Cardiac ventricle fibroblast (primary cell): ENCODE results near the genes DCXR and DUS1L.

DNA sequence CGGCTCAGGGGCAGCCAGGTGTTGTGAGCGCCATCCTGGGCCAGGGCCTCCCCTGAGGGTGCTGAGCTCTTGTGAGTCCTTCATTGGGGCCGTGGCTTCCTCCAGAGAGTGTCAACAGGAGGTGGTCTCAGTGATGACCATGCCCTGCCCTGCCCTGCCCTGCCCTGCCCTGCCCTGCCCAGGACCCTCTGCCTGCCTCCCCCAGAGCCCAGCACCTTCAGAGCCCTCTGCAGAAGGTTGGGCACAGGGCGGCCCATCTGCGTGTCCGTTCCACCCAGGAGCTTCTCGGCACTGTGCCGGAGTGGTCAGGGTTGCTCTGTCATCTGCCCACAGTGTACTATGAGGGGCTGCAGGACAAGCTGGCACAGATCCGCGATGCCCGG lies 7.2 kb upstream of the MRPL12 start:
- RAMPAGE, long total RNA: no peak

DNA sequence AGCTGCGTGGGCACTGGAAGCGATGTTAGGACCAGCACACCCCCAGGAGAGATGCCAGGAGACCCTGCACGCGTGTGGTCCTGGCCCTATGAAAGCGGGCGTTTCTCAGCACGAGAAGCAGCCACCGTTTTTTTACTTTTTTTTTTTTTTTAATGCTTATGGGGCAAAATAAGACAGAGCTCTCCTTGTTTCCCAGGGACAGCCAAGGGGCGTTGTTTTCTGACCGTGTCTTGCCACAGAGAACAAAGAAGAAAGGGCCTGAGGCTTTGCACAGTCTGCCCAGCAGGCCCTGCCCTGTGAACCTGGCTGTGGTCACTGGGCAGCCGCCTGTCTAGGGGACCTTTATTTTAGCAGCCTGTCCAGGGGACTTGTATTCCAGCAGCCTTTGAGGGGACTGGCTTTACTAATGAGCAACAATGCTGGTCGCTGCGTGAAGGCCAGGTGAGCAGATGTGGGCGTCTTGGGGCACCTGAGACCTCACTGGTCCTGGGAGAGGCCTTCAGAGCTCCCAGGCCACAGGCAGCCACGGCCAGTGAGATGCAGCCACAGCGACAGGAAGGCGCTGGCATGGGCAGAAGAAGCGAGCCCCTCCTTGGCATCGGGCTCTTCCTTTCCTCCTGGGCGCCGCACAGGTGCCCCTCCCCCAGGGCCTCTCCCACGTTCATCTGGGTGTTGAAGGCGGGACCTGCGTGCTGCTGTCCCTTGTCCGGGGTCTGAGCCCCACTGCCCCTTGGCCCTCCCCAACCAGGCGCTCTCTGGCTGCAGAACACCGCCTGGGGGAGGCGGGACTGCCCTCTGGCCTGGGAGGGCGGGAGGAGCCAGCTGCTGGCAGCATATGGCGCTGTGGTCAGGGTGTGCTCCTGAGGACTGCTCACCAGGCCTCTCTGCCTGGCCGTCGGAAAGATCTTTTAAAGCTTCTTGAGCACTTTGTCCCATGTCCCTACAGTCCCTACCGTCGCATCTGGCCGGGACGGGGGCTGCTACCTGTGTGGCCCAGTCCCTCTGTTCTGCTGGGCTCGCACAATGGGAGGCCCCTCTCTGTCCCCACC lies 1.3 kb downstream of the SLC25A10 start:
- RAMPAGE, long total RNA: no peak

- RAMPAGE, long total RNA: no peak
Observed at GRCh38 chr17:81835835-81836259, 997 bp upstream of the PPP1R27 start.

DNA sequence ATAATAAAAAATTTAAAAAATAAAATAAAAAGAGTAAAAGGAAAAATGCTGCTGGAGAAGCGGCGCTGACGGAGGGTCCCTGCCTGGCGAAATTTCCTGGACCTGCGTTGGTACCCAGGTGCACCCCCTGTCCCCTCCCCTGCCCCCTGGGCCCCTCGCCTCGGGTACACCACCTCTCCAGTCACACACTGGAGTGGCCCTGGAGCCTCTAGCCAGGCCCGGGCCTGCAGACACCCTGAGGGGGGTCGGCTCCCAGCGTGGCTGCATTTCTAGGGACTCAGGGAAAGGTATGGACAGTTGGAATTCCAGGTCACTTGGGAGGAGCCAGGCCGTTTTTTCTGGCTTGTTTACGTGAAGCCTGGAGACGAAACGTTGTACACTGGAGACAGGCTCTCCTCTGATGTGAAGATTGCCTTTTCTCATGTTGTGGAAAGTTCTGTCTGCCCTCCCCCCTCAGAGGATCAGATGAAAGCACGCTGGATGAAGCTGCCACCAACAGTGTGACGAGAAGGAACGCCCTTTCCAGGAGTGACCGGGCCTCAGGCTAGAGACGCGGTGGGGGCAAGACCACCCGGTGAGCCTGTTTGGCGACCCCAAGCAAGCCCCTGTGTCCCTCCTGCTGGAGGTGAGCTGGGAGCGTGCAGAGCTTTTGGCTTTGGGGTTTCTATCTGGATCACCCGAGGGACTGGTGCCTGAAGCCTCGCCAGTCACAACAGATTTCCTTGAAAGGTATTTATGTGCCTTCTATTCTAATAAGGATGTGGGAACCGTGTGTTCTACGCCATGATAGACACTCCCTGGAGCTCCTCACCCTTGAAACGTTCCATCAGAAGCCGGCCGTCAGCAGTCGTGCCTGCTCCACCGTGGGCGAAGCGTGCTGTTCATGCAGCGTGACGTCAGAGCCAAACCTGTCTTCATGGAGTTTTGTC lies 4.0 kb upstream of the PPP1R27 start:
- RAMPAGE, long total RNA: no peak

DNA sequence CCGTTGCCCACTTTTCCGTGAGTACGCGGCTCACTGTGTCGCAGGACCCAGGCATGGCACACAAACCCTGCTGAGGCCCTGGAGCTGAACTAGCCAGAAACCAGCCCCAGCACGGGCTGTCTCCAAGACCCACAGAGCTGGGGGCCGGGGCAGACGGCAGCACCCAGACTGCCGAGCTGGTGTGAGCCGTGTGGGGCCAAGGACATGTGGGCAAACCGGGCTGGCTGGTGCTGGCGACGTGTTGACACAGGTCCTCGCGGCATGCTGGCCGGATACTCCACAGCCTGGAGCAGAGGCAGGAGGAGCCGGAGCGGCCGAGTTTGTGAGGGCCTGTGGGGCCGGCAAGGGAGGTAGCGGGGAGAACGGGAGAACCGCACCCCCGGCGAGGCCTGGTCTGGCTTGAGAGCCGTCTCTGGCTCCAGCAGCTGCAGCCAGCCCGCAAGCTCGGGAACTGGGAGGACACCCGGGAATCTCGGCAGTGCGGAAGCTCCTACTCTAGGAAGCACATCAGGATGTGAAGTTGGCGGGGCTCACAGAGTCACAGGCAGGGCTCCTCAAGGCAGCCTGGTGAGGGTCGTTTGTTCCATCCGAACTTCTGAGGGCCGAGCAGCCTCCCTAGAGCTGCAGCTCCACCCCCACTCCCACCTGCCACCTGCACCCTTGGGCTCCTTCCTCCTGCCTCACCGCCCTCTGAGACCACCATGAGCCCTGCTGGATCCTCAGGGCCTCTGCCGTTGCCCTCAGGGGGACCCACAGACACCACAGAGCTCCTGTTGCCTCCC lies 6.6 kb upstream of the PPP1R27 start:
- RAMPAGE, long total RNA: no peak

DNA sequence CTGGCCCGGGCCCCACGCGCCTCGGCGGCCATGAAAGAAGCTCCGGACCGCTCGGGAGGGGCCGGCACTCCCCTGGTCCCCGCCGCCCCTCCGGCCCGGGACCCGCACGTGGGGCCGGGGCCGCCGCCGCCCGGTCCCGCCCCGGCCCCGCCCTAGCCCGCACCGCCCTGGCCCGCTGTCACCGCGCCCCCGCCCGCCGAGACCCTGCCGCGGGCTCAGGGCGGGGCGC lies 267 bp downstream of the ARHGDIA start:
- RAMPAGE, long total RNA: no peak

GRCh38 chr17:81890925-81891091 lies 578 bp downstream of the ALYREF start:
- RAMPAGE, long total RNA: no peak

GRCh38 chr17:81899598-81900773 lies 2.1 kb upstream of the NPB start:
- RAMPAGE, long total RNA: no peak

DNA sequence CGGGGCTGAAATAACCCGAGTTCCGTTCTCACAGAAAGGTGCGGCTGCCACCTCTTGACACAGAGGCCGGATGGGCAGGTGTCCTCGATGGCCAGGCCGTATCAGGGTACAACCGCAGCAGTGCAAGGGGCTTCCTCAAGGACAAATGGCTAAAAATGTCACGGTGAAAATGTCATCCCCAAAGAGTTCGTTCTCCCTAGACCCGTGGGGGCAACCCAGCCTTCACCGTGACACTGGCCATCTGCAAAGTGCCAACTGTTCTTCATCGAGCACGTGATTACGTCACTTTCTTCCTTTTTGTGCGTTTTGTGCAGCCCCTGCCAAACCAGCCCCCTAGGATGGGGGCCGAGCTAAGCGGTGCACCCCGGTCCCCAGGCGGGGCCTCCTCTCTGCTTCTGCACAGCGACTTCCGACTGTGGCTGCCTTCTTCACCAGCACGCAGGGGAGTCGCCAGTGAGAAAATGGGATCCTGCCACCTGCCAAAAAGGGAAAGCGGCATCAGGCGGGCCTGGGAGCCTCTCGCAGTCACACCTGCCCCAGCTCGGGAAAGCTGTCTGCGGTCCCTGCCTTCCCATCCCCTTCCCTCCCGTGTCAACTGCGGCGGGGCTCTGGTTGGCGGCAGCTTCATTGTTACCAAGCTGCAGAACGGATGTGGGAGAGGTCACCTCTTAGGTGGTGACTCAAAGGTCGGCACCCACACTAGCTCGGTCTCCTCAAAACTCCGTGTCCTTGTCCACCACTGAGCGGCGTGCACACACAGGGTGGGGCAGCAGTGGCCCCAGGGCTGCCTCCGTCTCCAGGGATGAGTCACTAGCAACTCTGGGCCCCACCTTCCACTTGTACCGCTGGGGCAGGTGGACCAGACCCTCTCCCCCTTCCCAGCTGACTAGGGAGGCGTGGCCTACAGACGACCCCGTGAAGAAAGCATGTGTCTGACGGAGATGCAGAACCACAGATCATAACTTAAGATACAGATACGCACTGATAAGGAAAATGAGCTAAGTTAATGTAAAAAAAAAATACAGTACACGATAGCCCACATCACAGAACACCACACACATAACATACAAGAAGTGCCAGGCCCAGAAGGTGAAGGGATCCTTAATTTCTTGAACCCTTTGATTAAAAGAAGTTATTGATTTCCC lies 1.3 kb upstream of the PCYT2 start:
- RAMPAGE, long total RNA: no peak

DNA sequence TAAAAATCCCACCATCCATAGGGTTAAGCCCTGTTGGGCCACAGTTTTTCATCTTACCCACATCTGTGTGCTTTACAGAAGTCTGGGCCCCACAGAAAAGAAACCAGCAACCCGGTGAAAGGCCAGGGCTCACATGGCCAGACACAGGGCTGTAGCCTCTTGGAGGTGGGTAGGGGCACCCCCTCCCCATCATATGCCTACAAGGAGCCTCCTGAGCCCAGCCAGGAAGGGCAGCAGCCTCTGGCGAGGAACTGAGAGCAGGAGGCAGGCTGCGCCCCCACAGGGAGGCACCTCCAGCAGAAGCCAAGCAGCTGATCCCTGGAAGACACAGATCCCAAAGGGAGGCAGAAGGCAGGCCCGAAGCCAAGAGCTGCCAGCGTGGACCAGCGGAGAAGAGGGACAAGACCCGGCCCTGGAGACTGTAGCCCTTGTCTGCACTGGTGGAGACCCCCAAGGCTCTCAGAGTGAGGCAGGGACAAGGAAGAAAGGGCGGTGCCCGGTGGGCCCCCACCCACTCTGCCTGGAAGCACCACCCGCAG lies 2.5 kb upstream of the SIRT7 start:
- RAMPAGE, long total RNA: no peak

DNA sequence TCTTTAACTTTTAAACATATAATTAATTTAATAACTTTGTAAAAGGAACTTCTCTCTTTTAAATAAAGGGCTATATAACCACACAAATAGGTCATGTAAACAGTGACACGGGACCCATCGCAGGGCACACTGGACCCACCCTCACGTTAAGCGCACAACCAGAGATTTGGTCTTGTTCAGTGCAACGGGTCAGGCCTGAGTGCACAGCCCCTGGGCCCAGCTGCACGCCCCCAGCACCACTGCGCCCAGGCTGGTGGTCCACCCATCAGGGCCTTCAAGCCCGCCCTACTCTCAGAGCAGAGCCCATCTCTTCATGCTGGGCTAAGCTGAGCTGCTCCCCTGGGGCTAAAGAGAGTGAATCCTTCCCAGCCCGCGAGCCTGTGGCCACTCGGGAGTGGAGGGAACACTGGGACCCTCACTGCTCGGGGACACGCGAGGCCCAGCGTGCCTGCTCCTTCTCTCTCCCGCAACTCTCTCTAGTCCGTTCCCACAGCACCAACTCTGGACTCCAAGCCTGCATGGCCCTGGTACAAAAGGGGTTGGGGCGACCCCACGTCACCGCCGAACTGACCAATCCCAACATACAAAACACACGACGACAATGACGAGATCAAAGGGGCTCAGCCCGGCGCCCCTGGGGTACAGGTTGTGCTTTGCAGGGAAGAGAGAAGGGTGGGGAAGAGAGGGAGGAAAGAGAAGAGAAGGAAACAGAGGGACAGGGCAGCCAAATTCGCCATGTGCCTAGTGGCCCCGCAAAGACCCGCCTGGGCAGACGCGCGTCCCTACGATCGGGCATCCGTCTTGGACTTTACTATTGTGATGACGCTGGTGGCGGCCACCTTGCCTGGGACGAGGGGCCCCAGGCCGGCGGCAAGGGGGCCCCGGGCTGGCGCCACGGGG lies 4.1 kb upstream of the SIRT7 start:
- RAMPAGE, long total RNA: no peak

- RAMPAGE, long total RNA: no peak
Observed at GRCh38 chr17:82006421-82006972, 16.2 kb downstream of the CENPX start.

DNA sequence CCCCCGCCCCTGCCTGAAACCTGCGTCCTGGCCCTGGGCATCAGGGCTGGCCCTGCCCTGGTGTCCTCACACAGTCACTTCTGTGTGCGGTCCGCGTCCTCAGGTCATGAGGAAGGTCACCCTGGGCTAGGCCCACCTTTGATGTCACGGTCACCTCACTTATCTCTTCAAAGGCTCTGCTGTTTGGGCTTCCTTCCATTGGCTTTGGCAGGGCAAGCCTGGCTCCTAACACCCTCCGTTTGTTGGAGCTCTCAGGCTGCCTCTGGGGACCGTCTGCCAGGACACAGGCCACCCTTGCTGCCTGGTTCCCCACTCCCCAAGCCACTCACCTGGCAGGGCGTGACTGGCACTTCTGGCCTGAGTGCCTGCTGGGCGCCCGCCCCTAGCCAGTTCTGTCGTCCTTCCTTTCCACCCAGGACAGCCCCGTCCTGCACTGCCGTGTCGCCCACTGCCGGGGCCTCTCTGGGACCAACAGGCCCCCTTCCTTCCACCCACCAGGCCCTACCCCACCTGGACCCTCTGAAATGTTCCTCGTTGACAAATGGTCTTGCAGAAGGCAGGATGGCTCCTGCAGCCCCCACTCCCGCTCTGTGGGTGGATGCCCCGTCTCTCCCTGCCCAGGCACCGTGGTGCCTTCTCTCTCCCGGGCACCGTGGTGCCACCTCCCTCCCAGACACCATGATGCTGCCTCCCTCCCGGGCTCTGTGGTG lies 8.7 kb downstream of the CENPX start:
- RAMPAGE, long total RNA: no peak

DNA sequence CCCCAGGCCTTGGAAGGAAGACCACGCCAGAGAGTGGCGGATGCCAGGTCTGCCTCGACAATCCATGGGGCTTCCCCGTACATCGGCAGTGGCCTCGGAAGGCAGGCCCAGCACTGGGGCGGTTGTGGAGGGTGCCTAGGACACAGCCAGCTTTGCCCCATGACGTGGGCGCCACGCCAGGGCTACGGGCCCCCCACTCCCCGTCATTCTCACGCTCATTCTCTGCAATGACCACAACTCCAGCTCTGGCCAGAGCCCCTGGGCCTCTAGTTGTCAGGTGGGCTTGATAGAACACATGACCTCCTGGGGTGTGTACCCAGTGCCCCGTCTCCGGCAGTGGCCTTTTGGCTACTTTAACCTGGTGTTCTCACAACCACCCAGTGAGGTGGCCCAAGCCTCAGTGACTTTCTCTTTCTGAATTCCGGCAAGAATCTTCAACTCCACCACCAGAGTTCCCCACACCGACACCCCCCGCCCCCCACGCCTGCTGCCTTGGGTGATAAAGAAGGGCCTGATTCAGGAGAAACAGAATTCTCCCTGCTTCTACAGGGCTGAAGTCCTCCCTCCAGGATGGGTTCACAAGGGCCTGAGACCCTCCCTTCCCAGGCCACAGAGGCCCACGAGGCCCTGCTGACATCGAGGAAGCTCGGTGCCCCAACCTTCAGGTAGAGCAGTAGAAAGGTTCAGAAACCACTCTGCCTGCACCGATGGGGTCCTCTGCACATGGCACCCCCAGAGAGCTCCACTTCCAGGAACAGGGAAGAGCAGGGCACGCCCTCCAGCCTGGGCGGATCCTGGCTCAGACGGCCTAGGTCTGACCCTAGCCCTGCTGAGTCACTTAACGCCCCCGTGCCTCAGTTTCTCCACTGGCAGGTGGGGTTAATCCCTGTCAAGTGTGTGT lies 1.0 kb downstream of the CENPX start:
- RAMPAGE, long total RNA: no peak

GRCh38 chr17:82026047-82026464 lies 3.0 kb downstream of the LRRC45 start:
- RAMPAGE, long total RNA: no peak

- RAMPAGE, long total RNA: no peak
Observed at GRCh38 chr17:82037162-82038237, at the start of gene DCXR. Gene DCXR, minus strand, starts transcription at chr17:82037697.

DNA sequence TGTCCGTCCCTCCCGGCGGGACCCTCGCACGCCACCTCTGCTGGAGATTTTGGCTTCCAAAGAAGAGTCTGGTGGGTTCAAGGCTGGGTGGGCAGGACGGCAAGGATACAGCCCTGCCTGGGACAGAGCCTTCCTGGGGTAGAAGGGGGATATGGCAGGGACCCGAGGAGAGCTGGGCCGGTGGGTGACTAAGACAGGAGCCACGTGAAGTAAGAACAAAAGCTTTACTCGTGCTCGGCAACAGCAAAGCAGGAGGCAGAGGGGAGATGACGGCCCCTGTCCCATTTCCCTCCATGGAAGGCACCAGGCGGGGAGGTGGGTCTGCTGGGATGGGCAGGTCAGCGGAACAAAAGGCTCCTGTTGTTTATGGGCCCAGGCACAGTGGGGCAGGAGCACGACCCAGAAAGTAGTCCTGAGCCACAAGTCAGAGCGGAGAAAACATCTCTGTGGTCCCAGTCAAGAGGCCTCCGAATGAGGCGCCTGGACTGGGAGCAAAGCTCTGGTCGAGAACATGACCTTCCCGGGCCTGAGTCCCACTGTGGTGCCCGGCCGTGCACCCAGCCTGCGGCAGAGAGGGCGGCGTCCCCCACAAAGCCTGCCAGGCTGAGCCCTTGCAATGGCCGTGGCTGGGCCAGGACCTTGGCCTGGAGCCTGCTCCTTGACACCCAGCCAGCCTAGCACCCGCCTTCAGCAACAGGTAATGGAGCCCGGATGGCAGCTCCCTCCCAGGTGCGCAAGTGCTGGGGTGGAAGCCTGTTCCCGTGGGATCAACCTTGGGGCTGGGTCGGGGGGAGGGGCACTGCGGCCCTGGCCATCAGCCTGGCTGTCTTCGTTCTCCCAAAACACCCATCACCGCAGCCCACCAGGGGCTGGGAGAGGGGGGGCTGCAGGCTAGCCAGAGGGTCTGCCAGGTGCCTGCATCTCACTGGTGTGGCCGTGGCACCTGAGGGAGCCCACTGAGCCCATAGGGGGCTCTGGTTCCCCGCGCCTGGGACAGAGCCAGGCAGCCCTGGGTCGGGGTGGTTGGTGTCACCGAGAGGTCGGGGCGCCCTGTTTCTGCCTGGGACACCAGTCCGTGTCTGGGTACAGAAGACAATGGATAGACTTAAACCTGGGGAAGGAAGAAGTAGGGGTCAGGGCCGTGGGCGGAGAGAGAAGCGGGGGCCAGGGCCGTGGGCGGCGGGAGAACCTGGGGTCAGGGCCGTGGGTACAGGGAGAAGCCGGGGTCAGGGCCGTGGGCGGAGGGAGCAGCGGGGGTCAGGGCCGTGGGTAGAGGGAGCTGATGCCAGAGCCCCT lies 3.5 kb downstream of the RFNG start:
- RAMPAGE, long total RNA: no peak

GRCh38 chr17:82049713-82050358 lies 1.8 kb downstream of the RFNG start:
- RAMPAGE, long total RNA: no peak

- RAMPAGE, long total RNA: no peak
Observed at GRCh38 chr17:82065325-82066198, at the start of gene DUS1L. Gene DUS1L, minus strand, starts transcription at chr17:82065804.

GRCh38 chr17:82088071-82088721 lies 9.8 kb downstream of the FASN start:
- RAMPAGE, long total RNA: no peak